ENCODE results near the genes GPR62 and RPL29.

DNA sequence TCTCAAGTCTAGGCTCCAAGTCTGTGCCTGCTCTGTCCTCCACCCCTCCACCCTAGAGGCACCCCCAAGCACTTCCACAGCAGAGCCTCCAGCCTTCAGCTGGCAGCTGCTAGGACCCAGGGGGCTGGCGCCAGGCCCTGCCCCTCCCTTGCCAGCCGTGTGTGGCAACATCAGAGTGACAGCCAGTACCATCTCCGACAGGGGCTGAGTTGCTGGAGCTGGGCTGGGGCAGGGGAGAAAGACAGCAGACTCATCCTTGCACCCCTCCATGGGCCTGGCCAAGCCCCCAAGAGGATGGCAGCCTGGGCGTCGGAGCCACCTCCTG lies at the start of gene GPR62:
Gene GPR62 (plus strand): TSS at position 185 of the 325 bp plus-strand sequence.
- PRO-cap, 3 experiments, result no peak in any of the 3 experiments
- RAMPAGE, long total RNA, result no peak
- RRBS, 2 experiments, result no CpG with 5 or more reads among the region's 5 CpGs

DNA sequence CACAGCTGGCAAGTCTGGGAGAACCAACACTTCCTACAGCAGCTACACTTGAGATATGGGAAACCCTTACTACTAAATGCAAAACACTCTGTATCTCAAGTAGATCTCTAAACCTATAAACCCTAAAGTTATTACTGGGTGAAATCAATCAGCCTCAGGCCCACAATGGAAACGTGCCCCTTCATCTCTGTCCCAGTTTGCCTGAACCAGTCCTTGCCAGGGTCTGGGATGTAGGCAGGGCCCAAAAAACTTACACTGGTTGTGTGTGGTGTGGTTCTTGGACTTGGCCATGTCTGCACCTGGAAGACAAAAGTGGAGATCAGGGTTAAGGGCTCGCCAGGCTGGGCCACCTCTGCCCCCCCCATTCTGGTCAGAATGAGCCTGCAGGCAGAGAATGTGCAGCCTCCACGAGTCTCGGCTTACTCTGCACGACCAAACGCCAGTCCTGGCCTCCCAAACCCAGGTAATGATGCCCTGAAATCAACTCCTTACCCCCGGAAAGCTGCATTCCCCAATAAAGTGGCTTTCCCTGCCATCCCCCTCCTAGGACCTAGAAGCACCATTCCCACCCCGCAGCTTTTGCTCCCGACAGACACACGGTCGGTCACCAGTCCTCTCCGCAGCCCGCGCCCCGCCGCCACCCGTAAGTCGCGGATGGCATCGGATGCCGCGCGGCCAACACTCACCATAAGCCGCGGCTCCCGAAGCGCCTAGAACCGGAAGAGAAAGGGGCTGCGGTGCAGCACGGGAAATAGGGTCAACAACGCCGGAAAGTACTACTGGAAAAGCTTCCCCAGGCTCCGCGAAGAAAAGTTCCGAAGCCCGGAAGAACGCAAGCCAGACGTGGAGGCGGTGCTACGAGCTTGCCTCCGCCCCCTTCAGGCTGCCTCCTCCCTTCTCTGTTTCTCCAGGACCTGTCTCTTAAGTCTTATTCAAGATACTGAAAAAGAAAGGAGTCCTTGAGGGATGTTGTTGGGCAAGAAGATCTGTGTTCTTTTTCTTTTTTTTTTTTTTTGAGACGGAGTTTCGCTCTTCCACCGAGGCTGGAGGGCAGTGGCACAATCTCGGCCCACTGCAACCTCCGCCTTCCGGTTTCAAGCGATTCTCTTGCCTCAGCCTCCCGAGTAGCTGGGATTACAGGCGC lies at the start of gene RPL29:
Gene RPL29 (minus strand): TSS at position 725 of the 1,144 bp plus-strand sequence.
- PRO-cap, 3 experiments, result peak in 3 of 3 experiments; most common plus-strand start position 835 of the sequence (in 1); most common minus-strand start position 725 of the sequence (in 3)
- RAMPAGE, long total RNA, result start-site peak on the minus strand centred at position 717 of the sequence, 30 bp wide, 3,636 and 12,049 reads in 2 replicates
- RRBS, 2 experiments, result 1 to 2% methylated on average over 9 of the region's 50 CpGs

DNA sequence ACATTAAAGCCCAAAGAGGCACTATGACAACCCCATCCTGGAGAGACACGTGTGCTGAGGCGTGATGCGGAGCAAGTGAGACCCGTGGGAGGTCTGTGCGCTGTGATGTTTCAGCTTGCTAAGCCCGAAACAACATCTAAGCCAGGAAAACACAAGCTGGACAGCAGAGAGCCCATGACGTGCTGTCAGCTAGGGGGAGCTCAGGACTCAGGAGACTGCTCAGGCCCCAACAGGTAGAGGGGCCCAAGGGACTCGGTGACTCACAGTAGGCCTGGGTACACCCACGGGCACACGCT lies 2.9 kb downstream of the DUSP7 start:
- PRO-cap, 3 experiments, result no peak in any of the 3 experiments
- RAMPAGE, long total RNA, result no peak
- RRBS, 2 experiments, result no CpG with 5 or more reads among the region's 10 CpGs

DNA sequence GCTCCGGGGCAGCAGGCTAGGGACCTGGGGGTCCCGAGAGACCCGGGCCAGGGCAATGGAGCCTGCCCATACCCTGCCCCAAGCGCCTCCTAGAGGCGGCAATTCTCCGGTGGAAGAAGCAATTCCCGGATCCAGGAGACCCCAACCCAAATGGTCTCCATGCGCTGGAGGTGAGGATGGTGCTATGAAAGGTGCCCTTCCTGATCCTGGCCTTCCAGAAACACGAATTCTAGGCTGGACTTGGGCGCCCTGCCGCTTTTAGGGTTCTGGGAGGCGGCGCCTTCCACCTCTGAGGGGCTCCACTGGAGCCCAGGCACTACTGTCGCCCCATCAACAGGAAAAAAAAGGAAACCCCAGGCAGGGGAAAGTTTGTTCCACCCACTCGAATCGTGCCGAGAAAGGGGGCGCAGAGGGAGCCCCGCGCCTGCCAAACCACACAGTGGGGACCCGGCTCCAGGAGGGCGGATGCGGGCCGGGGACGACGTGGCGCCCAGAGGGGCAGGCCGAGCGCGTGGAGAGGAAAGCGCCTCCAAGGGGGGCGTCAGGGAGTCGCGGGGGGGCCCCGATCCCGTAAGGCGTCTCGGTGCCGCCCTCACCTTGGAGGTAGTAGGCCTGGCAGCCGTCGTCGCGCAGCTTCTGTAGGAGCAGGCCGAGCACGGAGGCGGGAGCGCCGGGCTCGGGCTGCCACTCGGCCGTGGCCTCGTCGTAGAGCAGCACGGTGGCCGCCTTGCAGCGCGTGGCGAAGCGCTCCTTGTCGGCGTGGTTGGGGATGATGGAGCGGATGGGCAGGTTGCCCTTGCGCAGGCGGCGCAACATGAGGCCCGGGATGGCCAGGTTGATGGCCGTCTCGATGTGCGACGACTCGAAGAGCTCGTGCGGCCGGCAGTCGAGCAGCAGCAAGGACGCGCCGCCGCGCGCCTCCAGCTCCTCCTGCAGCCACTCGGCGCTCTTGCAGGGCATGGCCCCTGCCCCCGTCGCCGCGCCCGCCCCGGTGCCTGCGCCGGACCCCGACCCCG lies 809 bp downstream of the DUSP7 start:
- PRO-cap, 3 experiments, result peak in 1 of 3 experiments; most common plus-strand start position 548 of the sequence (in 1); most common minus-strand start position 311 of the sequence (in 1)
- RAMPAGE, long total RNA, result no peak
- RRBS, 2 experiments, result 2 to 3% methylated on average over 24 of the region's 93 CpGs

DNA sequence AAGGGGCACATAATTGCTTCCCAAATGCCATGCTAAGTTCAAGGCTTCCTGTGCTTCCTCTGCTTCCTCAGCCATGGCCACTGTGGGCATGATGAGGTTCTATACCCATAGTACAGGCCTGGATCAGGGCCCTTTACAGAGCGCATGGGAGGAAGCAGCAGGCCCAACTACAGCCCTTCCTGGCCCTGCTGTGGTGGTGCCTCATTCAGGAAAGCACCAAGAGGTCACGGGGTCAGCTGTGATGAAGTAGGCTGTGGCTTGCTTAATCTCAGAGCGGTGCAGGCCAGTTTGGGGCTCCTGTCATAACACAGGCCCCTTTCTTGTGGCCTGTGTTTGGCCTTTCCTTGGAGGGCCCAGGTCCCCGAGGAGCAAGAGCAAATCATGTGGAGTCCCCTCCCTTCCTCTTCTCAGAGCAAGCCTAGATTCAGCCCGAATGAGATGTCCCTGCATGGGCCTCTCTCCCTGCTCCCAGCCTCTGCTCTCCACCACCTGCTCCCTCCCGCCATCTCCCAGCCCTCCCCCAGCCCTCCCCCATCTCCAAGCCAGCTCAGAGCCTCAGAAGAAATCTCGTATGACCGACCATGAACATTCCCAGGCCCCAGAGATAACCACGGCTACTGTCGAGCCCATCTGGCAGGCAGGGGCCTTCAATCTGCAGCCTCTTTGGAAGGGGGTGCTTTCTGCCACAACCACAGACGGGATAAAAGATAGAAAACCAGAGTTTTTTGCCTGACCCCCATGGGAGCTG lies 32.2 kb upstream of the DUSP7 start:
- PRO-cap, 3 experiments, result no peak in any of the 3 experiments
- RAMPAGE, long total RNA, result no peak
- RRBS, 2 experiments, result no CpG with 5 or more reads among the region's 11 CpGs

GRCh38 chr3:52108483-52108880 lies 45.7 kb downstream of the POC1A start:
- PRO-cap, 3 experiments, result no peak in any of the 3 experiments
- RAMPAGE, long total RNA, result no peak
- RRBS, 2 experiments, result no CpG with 5 or more reads among the region's 8 CpGs

DNA sequence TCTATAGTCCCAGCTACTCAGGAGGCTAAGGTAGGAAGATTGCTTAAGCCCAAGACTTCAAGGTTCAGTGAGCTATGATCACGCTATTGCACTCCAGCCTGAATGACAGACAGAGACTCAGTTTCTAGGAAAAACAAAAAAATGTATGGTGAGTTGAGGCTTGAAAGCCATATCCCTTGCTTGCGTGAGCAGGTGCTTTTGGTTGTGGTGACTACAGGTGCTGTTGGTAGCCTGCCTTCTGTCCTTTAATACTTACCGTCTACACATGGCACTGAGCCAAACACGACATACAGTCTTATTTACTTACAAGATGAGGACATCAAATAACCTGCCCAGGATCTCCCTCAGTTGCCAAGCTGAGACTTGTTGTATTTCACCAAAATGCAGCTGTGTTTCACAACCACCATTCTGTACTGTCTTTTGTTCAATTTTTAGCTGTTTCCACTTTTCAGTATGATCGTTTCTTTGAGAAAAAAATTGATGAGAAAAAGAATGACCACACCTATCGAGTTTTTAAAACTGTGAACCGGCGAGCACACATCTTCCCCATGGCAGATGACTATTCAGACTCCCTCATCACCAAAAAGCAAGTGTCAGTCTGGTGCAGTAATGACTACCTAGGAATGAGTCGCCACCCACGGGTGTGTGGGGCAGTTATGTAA lies 6.4 kb downstream of the ALAS1 start:
- PRO-cap, 3 experiments, result no peak in any of the 3 experiments
- RAMPAGE, long total RNA, result no peak
- RRBS, 2 experiments, result no CpG with 5 or more reads among the region's 10 CpGs

GRCh38 chr3:52254713-52254925 lies 9.1 kb downstream of the PPM1M start:
- PRO-cap, 3 experiments, result no peak in any of the 3 experiments
- RAMPAGE, long total RNA, result no peak
- RRBS, 2 experiments, result no CpG with 5 or more reads among the region's 5 CpGs

- PRO-cap, 3 experiments, result no peak in any of the 3 experiments
- RAMPAGE, long total RNA, result no peak
- RRBS, 2 experiments, result 75 to 84% methylated on average over 3 to 6 of the region's 15 CpGs
These were observed 2.6 kb downstream of the GLYCTK start for GRCh38 chr3:52290172-52290741.

GRCh38 chr3:52371926-52372447 lies 37.8 kb downstream of the BAP1 start:
- PRO-cap, 3 experiments, result no peak in any of the 3 experiments
- RAMPAGE, long total RNA, result no peak
- RRBS, 2 experiments, result no CpG with 5 or more reads among the region's 8 CpGs

- PRO-cap, 3 experiments, result no peak in any of the 3 experiments
- RAMPAGE, long total RNA, result no peak
- RRBS, 2 experiments, result no CpG with 5 or more reads among the region's 14 CpGs
These were observed 30.1 kb downstream of the BAP1 start for GRCh38 chr3:52379719-52380171.

- PRO-cap, 3 experiments, result no peak in any of the 3 experiments
- RAMPAGE, long total RNA, result no peak
- RRBS, 2 experiments, result under 1 to 3% methylated on average over 6 of the region's 19 CpGs
These were observed 510 bp downstream of the BAP1 start for GRCh38 chr3:52409160-52409836.

DNA sequence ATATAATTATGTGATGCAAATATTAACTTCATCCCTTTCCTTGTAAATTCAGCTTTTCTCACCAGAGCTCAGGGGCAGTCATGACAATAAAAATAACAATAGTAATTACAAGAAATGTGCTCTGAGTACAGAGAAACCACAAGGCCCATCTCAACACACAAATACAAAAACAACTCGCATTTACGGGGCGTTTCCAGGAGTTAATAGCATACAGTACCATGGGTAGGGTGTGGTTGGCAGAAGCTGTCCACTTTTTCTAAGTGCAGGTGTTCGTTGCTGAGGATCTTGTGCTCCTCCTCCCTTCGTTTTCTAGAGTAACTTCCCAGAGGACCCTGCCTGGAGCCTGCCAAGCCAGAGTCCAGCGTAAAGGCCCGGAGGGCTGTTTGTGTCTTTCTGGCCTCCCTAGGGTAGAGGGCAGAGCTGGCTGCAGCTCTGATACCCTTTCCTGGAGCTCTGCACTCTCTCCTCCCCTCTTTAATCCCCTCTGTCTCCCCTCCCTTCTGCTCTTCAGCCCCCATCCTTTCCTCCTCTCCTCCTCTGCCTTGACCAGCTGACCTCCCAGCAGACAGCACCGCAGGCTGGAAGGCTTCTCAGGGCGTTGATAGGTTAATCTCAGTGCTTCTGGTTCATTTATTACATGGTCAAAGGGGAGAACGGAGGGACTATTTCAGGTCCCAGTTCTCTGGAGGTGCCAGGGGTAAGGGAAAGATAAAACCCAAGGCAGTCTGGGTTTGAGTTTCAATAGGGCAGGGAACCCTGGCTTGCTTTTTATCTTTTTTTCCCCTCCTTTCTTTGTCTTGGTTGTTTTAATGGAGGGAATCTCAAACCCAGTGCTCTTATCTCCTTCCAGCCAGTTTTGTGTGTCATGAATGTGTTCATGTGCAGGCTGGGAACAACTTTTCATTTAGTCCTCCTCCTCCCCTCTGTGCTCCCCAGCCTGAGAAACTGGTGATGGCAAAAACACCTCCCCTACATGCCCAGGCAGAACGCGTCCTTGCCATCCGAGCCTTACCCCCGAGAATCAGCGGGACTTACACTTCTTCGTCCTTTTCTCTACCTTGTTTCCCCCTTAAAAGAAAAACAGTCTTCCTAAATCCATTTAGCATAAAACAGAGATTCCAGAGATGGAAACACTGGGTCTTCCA lies 11.2 kb downstream of the SEMA3G start:
- PRO-cap, 3 experiments, result no peak in any of the 3 experiments
- RAMPAGE, long total RNA, result no peak
- RRBS, 2 experiments, result no CpG with 5 or more reads among the region's 16 CpGs

DNA sequence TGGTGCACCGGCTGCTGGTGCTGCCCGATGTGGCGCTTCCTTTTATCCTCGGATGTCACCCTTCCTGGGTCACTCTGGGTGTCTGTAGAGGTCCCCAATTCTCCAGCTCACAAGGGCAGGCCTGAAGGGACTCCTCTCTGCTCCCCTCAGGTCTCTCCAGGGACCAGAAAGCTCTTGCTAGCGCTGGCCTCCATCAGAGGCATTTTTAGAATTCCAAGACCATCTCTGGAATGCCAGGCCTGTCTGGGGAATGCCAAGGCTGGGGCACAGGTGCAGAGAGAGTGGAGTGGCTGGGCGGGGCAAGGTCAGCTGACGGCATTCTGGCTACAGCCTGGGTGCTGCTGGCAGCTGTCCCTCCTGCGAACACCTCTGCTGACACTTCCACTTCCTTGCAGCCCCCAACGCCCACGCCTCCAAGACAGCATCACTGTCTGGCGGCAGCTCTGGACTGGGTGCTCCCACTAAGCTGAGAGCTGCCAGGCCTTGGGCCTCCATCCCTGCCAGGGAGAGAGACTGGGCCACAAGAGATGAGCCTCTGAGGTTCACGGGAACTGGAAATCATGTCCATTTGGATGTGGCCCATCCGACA lies 3.9 kb downstream of the TNNC1 start:
- PRO-cap, 3 experiments, result no peak in any of the 3 experiments
- RAMPAGE, long total RNA, result no peak
- RRBS, 2 experiments, result no CpG with 5 or more reads among the region's 13 CpGs

DNA sequence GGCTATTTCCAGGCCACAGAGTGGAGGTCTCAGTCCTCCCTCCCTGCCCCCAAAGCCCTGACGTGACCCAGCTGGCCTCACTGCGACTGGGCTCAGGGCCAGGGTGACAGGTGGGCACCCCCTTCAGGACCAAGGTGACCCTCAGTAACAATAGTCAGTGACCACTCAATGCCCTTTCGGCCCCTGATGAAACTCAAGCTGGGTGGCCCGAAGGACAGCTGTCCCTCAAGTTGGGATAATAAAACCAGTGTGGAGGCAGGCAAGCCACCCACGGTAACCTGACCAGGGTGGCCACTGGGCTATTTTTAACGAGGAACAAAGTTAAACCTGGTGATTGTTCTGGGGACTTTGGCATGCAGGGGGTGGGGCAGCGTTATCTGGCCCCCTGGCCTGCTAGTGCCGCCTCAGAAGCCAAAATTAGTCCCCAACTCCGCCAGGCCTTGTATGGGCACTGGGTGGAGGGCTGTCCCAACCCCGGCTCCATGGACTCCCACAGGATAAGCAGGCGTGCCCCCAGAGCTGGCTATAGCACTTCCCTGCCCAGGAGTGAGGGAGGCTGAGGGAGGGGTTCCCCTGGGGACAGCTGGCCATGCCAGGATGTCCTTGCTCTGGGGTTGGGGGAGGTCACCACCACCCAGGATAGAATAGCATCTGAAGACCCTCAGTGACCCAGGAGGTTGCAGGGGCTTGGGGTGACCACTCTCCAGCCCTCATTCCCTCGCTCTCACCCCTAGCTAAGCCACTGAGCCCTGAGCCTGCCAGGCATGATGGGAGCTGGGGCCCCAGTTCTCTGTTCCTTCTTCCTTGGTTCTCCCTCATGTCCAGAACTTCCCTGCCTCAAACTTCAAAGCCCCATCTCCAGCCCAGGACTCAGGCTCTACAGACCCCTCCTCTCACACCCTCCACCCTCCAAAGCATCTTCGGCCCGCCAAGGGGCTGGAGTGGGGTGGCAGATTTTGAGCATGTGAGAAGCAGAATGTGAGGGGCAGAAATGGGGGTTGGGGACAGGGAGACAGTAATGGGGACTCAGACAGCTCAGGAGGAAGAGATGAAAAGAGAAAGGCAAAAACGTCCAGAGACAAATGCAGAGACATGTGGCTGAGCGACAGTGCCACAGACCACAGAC lies 864 bp downstream of the TNNC1 start:
- PRO-cap, 3 experiments, result peak in 2 of 3 experiments; most common plus-strand start position 407 of the sequence (in 1); most common minus-strand start position 252 of the sequence (in 1)
- RAMPAGE, long total RNA, result no peak
- RRBS, 2 experiments, result no CpG with 5 or more reads among the region's 16 CpGs

DNA sequence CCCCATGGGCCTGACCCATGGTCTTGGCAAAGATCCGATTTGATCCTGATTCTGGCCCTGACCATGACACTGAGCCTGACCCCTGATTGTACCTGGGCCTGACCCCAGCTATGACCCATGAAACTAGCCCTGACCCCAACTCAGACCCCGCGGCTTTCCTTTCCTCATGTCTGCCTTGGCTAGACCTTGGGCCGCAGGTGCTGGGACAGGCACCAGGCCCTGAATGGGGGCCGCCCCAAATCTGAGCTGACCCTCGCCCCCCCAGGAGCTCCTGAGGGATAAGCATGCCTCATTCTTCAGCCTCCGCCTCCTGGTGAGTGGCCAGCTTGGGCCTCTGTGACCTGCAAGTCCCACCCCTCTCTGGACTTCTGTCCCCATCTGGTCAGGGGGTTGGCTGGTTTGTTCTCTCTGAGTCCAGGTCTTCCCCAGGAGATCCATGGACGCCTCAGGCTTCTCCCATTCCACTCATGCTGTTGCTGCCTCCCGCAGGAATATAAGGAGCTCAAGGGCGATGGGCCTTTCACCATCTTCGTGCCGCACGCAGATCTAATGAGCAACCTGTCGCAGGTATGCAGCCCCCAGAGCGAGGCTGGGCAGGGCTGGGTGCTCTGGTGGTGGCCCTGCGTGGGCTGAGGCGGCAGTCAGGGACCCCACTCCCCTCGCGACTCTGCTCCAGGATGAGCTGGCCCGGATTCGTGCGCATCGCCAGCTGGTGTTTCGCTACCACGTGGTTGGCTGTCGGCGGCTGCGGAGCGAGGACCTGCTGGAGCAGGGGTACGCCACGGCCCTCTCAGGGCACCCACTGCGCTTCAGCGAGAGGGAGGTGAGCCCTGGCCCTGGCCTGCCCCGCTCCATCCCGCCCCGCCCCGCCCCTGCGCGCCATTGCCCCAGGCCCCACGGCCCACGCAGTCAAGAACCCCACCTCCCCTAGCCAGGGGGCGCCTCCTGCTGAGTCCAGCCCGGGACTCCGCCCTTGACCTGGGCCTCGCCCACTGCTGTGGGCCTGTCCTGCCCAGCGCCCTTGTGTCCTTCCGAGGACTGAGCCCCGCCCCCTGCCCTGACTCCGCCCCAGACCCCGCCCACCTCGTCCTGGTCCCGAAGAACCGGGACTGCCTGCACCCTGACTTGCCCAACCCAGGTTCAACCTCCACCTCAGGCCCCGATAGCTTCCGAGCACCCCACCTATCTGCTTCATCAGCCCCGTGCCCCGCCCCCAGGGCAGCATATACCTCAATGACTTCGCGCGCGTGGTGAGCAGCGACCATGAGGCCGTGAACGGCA lies 15.2 kb downstream of the NT5DC2 start:
- PRO-cap, 3 experiments, result no peak in any of the 3 experiments
- RAMPAGE, long total RNA, result no peak
- RRBS, 2 experiments, result 15% methylated on average over 7 of the region's 64 CpGs; no CpG with 5 or more reads in 1 of the 2 experiments

GRCh38 chr3:52686858-52687398 lies 1.1 kb downstream of the GNL3 start:
- PRO-cap, 3 experiments, result no peak in any of the 3 experiments
- RAMPAGE, long total RNA, result no peak
- RRBS, 2 experiments, result no CpG with 5 or more reads among the region's 4 CpGs

DNA sequence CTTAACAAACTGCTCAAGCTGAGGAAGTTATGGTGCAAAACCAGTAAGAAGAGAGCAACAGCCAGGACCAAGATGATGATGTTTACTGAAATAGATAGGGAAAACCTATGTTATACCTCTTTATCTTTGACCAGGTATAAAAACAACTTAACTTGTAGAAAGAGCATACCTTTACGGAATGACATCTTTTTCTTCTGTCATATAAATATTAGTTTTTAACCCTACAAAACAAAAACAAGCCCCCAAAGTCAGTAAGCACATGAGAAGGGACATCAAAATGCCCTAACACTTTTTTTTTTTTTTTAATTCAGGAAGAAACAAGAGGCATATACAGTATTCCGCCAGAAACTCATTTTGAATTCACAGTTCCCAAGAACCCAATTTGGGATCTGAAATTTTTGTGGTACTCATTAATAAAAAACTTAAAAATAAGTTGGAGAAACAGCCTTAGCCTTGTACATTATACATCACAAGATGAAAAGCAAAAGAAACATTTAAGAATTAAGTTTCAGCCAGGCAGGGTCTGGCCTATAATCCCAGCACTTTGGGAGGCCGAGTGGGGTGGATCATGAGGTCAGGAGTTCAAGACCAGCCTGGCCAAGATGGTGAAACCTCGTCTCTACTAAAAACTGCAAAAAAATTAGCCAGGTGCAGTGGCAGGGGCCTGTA lies 5.2 kb downstream of the GLT8D1 start:
- PRO-cap, 3 experiments, result no peak in any of the 3 experiments
- RAMPAGE, long total RNA, result no peak
- RRBS, 2 experiments, result no CpG with 5 or more reads among the region's 4 CpGs

DNA sequence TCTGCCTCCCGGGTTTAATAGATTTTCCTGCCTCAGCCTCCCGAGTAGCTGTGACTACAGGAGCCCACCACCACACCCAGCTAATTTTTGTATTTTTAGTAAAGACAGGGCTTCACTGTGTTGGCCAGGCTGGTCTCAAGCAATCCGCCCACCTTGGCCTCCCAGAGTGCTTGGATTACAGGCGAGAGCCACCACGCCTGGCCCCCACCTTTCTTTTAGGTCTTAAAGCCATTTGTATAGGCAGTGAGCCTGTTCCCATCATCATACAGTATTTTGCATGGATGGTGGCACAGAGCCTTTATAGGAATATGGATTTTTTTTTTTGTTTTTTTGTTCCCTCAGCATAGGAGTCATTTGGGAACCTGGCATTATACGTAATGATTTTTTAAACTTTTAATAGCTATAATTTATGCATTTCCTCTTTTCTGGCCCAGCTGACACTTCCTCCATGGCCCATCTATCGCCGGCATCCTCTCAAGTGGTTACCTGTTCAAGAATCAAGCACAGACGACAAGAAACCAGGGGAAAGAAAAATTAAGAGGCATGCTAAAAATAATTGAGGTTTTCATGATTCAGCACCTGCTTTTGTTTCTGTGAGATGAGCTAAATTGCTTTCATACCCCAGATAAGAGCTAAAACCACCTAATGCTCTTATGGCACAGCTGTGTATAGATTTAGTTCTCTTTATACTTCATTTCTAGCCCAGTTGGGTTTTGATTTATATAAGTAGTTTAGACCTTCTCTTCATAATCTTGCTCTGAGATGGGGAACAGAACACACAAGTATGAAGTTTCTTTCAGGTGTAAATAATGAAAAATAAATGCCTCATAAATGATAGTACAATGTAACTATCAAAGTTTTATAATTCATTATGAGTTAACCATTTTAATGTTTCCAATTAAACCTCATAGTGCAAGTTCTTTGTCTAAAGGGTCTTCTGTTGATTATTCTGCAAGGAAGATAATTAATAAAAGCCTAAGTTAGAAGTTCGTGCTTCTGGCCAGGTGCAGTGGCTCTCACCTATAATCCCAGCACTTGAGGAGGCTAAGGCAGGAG lies 1.7 kb downstream of the SPCS1 start:
- PRO-cap, 3 experiments, result no peak in any of the 3 experiments
- RAMPAGE, long total RNA, result no peak
- RRBS, 2 experiments, result no CpG with 5 or more reads among the region's 10 CpGs

DNA sequence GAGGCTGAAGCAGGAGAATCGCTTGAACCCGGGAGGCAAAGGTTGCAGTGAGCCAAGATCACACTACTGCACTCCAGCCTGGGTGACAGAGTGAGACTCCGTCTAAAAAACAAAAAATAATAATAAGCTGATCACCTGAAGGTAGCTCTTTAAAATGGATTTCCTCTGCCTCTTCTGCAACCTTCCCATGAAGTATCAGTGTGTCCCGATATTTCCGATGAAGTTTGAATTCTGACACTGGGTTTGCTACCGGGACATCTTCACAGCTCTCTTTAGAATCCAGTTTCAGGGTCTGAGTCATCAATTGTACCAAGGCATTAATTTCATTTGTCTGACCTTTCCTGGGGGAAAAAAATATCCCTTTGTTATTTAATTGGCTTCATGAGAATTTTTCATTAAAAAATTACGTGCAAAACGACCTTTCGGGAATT lies 31.4 kb downstream of the NEK4 start:
- PRO-cap, 3 experiments, result no peak in any of the 3 experiments
- RAMPAGE, long total RNA, result no peak
- RRBS, 2 experiments, result no CpG with 5 or more reads among the region's 9 CpGs